Colonic mucosa (tissue), 1 donor: ENCODE data around the gene PTPRD.

GRCh38 chr9:6646294-6646654 lies 745 bp upstream of the GLDC start:
- PRO-cap = no peak

- PRO-cap = bidirectional peak, plus-strand start at chr9:6680971, minus-strand start at chr9:6680889
Measured at GRCh38 chr9:6680485-6681142, 35.1 kb upstream of the GLDC start.

GRCh38 chr9:7082158-7082528 lies 324.4 kb downstream of the KDM4C start:
- PRO-cap = no peak

DNA sequence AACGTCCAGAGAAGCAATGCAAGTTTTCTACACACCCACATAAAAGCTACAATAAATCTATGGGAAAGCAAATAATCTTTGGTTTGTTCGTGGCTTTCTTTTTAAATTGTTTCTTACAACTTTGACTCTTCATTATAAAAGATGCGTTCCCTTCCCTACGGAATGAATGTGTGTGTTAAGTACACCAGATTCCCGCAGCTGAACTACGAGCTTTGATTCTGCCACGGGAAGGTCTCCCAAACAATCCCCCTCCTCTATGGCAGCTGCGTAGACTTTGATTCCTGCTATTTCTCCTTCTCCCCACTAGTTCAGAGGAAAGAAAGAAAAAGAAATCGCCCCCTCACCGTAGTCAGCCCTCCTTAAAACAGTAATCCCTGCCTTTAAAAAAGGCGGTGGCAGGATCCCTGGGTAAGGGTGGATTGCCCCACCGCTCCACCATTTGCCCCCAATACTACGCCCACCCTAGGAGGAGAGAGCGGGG lies 1057.3 kb upstream of the DMAC1 start:
- PRO-cap = unidirectional peak, plus-strand start at position 187 of the sequence

DNA sequence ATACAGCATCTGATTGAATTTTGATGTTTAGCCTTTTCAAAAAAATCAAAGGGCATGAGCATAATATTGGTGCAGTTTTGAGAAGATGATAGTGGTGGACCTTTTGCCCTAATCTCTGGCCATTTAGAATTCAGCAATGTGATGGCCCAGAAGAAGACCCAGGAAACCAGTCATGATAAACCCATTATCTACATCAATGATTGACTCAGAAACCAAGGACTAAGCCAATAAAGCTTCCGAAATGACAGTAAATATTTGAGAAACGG lies 1158.7 kb upstream of the DMAC1 start:
- PRO-cap = no peak

GRCh38 chr9:9528083-9528436 lies 1084.7 kb downstream of the PTPRD start:
- PRO-cap = no peak

DNA sequence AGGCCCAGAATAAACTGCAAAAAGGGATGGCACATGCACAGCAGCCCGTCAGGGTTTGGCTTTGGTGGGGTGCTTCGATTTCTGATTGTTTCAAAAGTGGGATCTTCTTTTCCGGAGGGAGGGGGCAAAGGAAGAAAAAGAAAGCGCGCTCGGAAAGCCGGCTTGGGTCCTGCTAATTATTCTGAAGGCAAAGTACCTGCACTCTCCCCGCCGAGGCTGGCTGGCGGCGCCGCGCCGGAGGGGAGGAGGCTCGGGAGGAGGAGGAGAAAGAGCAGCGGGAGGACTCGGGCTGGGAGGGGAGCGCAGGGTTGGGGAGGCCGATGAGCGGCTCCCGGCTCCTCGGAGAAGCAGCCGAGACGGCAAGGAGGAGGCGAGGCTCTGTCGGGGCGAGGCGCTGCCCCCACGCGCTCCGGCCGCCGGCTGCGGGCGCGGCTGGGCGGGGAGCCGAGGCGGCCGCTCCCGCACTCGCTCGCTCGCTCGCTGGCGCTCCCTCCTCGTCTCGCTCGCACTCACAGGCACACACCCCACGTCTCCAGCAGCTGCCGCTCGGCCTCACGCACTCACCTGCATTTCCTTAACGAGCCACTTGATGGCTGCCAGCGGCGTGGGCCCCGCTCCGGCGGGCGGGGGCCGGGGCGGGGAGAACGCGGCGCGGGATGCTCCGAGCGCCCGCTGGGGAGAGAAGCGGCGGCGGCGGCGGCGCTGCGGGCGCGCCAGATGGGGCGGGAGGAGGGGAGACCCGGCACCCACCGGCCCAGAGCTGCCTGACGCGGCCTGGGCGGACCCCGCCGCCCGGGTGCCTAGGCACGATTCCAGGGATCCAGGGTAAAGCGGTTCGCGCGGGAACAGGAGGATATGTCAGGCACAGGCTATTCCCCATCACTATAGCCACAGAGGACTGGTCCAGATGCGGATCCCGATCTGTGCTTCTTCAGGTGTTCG lies at the start of gene PTPRD:
PTPRD (minus strand) TSS at position 511 of the 942 bp plus-strand sequence.
- PRO-cap = no peak

DNA sequence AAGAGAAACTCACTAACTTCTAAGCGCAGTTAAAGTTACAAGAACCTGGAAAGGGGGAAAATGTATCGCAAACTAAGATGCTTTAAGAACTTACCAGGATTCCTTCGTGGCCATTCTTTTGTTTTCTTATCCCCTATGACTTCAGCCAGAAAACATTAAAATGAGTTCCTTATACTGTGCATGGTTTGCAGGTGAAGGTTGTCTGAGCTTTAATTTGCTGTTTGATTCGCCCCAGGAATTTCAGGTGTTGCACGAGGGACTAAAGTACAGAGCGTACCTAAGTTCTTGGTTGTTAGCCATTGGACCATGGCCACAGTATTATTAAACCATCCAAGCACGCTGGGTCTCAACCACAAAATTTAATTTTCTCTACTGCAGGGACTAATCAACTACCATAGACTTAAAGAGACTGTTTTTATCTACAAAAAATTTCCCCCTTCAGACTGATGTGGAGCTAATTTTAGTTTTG lies 208.4 kb upstream of the MPDZ start:
- PRO-cap = no peak

DNA sequence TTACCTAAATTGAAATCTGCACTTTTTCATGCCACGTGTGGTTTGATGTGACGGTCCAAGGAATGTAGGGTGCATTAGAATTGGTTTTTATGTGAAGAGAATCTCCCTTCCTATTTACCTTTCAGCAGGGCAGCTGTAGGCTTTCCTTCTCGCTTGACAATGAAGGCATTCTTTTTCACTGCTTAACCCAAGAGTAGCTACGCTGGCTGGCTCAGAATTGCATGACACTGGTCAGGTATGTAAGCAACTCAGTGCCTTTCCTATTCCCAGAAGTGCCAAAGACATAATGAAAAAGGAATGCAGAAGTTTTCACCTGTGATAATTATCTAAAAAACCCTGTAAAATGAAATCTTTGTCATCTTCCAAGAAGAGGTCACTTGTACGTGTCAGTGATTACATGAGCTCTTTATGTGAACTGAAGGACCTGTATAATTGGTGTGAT lies 212.5 kb upstream of the MPDZ start:
- PRO-cap = no peak

GRCh38 chr9:13513734-13513974 lies 234.2 kb upstream of the MPDZ start:
- PRO-cap = no peak

DNA sequence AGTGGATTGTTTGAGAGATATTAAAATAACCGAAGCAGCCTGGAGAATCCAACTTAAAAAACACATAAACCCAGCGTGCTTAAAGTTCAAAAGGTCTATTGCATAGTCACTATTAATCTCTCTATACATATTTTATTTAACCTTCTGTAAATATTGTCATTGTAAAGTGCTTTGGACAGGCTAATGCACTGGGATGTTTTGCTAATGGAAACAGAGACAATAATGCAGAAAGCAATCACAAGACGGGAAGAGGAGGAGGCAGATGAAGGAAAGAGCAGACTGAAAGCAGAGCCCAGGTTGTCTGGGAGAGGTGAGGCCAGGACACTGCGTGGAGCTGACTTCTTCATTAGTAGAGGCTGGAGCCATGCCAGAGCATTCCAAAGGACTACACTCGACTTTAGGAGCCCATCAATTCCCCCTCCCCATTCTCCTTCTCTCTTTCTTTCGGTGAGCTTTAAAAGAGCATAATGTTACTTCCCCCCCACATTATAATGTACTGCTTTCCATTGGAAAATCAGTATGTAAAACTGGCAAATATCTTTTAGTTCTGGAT lies 307.2 kb upstream of the MPDZ start:
- PRO-cap = no peak

DNA sequence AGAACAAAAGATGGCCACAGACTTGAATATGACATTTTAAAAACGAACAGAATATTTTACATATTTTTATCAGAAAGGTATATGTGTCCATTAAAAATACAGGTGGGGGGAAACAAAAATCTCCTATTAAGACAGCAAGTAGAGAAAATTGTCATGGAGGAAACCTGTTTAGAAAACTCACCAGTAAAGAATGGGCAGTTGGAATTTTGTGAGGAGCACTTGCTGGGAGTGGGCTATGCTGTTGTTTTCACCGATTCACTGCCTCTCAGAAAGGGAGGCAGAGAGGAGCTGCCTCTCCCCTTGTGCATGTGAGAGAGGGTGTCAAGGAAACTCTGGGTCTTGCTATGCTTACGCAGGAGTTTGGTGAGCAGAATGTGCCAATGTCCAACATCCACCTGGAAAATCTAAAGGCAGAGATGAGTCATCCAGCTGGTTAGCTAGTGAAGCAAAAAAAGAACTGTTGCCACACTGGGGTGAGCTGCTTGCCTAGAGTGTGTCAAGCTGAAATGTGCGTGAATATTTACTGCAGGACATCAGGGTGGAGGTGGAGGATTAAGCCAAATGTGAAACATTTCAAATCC lies 449.5 kb upstream of the MPDZ start:
- PRO-cap = no peak

- PRO-cap = no peak
Measured at GRCh38 chr9:14222062-14222758, 91.7 kb downstream of the NFIB start.

- PRO-cap = no peak
Measured at GRCh38 chr9:14243179-14243837, 70.6 kb downstream of the NFIB start.

DNA sequence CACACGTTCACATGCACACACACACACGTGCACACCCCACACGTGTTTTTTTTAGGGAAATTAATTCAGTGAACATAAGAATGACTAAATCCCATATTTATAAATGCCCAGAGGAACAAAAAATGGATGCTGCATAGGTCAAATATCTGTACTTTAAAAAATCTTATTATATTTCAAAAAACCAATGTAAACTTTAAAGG lies 32.2 kb downstream of the NFIB start:
- PRO-cap = unidirectional peak, minus-strand start at position 51 of the sequence

GRCh38 chr9:14312584-14313419 lies 1.1 kb downstream of the NFIB start:
- PRO-cap = bidirectional peak, plus-strand start at chr9:14313004, minus-strand start at chr9:14313001

DNA sequence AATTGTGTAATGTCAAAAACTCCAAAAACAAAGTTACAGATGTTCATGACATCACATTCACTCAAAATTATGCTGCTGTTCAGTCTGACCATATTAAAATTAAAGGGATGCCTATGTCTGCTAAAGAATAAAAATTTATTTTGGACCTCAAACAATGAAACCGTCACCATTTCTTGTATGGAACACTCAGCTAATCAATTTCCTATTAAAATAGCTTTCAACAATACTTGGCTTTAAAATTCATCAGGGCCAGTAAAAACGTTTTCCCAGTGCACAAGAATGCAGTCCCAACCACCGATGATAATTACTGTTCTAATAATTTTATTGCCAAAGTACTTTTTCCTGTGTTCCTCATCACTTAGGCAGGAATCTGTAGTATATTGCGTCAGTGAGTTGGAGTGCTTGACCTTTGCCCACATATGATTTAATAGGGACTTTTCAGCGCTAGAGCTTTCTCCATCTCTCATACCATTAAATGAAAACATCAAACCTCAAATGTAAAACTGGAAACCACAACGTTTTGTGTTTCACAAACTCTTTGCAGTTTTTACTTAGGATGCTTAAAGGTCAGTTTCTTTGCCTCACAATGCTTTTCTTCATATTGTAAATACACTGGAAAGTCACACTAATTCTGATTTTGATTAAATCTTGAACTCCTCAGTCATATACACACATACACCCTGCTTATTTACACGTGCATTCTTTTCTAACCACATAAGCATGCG lies 6.2 kb upstream of the NFIB start:
- PRO-cap = no peak

GRCh38 chr9:14343710-14344731 lies 30.1 kb upstream of the NFIB start:
- PRO-cap = no peak

GRCh38 chr9:14372490-14373189 lies 58.7 kb upstream of the NFIB start:
- PRO-cap = no peak

DNA sequence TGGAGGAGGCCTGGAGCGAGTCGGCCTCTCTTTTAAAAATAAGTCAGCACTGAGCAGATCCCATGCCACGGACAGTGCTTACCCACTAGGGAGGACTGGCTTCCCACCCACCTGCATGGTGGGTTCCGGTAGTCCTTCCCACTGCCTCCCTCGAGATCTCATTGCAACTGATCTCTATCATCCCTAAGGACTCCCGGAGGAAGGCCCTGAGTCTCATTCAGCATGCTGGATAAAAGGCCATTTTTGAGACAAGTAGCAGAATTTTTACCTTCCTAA lies 155.9 kb downstream of the ZDHHC21 start:
- PRO-cap = no peak